Cytotoxic T cell (primary cell): ENCODE results near the genes GPHB5 and WDR89.

DNA sequence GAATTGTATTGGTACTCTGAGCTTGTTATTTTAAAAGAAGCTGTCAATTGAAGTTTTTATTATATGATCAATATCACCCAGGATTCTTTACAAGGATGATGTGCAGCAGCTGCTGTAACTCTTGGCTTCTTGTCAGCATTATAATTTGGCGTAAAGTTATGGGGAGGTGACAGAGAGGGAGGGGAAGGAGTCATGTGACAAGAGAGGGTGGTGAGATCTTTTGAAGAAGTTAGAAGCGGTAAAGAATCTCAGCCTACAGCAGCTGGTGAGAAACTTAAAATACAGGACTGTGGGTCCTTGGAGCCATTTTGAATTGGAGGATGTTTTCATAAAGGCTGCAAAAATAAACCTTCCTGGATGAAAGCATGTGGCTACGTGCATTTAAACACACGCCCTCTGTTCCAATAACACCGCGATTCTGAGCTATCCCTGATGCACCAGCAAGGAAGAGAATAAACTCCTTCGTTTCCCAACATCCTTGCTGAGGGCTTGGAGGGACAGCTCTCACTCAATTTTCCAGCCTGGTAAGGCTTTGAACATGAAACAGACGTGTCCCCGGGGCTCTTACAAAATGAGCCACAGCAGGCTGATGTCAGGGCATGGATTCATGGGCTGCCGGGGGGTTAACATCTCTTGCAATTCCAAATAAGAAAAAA lies 133.7 kb downstream of the TMEM30B start:
- PRO-cap, 2 experiments = no peak in any of the 2 experiments

DNA sequence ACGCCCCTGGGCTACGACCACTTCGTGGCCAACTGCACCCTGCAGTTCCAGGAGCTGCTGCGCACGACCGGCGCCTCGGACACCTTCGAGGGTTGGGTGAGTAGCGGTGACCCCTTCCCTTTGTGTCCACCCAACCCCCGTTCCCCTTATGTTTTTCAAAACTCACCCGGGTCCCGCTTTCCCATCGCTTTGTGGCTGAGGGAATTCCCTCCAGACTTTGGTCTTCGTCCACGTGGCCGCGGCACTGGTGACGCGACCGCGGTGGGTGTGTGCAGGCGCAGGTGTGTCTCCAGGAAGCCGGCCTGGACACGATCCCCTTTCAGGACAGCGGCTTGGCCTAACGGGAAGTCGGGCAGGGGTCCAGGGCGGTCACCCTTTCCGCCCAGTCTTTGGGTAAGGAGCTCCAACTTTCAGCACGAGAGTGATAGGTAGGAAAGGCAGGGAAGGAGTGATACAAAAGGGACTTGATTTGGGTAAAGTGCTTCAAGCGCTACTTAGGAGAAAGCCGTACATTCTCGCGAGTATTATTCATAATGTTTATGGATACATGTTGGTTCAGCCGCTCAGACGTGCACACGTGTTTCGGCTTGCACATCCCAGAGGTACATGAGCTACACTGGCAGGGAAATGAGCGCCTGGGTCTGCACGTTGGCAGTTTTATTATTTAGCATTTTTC lies 1.1 kb downstream of the PRKCH start:
- PRO-cap, 2 experiments = peak in 2 of 2 experiments; most common plus-strand start position 566 of the sequence (in 2); most common minus-strand start position 450 of the sequence (in 2)

DNA sequence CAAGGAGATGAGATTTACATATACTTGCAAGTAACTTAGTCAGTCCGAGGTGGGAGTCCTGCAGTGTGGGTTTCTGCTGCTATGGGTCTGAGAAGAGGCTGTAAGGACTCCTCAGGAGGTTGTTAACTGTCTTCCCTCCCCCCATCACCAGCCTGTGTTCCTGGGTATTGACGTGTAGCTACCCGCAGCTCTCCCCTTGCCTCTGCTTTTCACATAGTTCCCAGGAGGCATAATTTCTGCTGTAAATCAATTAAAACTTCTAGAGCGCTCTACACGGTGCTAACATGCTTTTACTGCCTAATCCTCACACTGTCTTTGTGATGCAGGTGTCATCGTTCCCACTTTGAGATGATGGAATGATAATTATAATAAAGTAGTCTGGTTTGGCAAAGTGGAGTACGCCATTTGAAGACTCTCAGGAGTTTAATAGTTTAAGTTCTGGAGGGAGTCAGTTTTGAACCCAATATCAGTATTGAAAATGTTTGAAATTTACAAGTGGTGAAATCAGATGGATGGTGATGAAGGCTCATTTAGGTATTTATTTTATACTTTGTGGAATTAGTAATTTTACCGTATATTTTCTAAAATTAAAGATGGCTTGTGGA lies 1.8 kb downstream of the PRKCH start:
- PRO-cap, 2 experiments = peak in 2 of 2 experiments; most common plus-strand start position 42 of the sequence (in 1); most common minus-strand start position 94 of the sequence (in 1)

DNA sequence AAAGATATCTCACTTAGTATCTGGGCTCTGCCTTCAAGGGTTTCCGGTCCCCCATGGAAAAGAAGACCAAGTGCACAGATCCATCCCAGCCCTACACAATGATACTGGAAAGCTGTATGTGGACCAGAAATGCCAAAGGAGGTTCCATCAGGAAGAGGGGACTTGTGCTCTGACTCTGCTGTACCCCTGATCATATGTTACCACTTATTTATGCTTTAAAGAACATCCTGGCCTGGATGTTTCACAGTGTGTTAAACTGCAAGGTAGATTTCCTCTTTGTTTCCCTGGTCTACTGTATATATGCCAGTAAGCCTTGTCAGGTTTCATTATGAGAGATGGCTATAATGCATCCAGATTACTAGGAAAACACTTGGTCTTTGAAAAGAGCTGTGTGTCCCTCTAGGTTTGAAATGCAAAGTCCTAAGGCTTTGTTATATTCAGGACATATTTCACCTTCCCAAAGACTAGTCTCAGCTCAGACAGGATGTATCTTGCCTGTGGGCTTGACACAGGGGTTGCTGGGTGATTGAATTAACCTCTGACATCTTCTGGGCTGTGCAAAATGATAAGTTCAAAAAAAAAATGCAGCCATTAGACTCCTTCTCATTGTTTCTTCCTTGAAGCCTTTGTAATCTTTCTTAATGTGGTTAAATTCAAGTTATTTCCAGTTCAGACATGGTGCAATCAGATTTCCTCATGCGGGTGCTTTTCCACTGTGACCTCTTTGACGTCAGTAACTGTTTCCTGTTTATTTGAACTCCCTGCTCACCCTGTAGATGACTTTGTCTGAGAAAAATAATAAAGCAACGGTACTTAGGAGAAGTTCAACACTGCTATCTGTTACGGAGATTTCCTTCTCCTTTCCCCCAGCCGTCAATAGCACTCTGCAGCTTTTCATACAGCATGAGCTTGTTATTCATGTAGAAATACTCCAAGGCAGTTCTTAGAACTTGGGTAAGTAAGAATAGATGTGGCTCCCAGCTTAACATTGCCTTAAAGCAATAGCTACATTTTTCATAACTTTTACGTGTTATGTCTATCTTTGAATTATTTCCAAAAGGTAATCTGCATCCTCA lies 155.3 kb downstream of the PRKCH start:
- PRO-cap, 2 experiments = peak in 2 of 2 experiments; most common plus-strand start position 801 of the sequence (in 2); most common minus-strand start position 472 of the sequence (in 1)

GRCh38 chr14:61503097-61503878 lies 181.9 kb downstream of the PRKCH start:
- PRO-cap, 2 experiments = peak in 2 of 2 experiments; most common plus-strand start chr14:61503393 (in 2); most common minus-strand start chr14:61503183 (in 1)

GRCh38 chr14:61525136-61526176 lies 169.9 kb upstream of the HIF1A start:
- PRO-cap, 2 experiments = no peak in any of the 2 experiments

DNA sequence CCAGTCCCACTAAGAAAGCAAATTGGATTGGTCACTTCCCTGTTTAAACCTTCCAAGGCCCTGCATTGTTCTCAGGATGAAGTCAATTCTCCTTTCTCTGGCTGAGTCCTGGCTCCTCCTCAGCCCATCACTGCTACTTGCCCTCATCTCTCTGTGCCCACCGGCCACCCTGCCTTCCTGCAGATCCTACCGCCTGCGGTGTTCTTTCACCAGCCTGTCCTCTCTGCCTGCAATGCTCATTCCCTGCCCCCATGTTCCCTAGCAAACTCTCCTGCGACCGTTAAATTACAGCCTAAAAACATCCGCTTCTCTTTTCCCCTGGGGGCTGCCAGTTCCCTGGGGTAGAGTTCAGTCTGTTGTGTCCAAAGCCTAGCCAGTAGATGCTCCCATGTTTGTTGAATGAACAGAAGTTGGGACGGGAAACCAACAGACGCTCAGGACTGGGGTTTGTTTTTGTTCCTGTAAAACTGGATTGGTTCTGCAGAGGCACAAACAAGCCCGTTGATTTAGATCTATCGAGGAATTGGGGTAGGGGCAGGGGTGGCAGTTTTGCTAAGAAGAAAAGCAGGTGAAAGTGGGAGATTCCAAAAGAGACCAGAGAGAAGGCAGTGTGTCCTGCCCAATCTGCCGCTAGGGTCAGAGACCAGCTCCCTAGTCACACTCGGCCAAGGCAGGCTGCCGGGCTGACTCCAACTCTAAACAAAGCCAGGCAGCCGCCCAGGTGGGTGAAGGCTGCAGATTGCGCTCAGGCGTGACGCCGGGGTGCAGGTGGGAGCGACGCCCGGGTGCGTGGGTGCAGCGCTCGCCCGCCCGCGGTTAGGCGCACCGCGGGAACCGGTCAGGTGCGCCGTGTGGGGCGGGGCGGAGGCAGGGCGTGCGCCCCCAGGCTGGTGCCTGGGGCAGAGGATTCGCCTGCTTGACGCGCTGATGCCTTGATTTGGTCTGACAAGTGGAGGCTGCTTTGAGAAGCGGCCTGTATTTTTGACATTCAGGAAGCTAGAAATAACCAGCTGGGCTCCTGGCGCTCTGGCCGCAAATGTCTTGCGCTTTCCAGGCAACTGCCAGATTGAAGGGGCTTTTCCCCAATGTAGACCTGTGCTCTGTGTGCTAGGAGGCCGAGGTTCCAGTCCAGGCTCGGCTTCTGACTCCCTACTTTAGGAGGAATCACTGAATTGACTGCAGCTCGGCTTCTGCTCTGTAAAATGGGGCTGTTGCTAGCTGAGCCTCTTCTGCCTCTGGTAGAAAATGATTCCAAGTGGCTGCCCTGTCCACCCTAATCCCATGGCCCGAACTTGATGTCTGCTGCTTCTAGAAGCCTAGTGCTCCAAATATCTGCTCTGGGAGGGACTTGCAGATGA lies 126.9 kb upstream of the HIF1A start:
- PRO-cap, 2 experiments = peak in 2 of 2 experiments; most common plus-strand start position 902 of the sequence (in 2); most common minus-strand start position 701 of the sequence (in 2)

DNA sequence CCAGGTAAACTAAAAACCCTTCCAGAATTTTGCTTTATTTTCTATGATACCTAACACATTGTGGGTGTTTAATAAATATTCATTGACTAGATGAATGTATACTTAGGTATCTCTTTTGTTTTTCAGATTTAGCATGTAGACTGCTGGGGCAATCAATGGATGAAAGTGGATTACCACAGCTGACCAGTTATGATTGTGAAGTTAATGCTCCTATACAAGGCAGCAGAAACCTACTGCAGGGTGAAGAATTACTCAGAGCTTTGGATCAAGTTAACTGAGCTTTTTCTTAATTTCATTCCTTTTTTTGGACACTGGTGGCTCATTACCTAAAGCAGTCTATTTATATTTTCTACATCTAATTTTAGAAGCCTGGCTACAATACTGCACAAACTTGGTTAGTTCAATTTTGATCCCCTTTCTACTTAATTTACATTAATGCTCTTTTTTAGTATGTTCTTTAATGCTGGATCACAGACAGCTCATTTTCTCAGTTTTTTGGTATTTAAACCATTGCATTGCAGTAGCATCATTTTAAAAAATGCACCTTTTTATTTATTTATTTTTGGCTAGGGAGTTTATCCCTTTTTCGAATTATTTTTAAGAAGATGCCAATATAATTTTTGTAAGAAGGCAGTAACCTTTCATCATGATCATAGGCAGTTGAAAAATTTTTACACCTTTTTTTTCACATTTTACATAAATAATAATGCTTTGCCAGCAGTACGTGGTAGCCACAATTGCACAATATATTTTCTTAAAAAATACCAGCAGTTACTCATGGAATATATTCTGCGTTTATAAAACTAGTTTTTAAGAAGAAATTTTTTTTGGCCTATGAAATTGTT lies 15.2 kb upstream of the SNAPC1 start:
- PRO-cap, 2 experiments = no peak in any of the 2 experiments

DNA sequence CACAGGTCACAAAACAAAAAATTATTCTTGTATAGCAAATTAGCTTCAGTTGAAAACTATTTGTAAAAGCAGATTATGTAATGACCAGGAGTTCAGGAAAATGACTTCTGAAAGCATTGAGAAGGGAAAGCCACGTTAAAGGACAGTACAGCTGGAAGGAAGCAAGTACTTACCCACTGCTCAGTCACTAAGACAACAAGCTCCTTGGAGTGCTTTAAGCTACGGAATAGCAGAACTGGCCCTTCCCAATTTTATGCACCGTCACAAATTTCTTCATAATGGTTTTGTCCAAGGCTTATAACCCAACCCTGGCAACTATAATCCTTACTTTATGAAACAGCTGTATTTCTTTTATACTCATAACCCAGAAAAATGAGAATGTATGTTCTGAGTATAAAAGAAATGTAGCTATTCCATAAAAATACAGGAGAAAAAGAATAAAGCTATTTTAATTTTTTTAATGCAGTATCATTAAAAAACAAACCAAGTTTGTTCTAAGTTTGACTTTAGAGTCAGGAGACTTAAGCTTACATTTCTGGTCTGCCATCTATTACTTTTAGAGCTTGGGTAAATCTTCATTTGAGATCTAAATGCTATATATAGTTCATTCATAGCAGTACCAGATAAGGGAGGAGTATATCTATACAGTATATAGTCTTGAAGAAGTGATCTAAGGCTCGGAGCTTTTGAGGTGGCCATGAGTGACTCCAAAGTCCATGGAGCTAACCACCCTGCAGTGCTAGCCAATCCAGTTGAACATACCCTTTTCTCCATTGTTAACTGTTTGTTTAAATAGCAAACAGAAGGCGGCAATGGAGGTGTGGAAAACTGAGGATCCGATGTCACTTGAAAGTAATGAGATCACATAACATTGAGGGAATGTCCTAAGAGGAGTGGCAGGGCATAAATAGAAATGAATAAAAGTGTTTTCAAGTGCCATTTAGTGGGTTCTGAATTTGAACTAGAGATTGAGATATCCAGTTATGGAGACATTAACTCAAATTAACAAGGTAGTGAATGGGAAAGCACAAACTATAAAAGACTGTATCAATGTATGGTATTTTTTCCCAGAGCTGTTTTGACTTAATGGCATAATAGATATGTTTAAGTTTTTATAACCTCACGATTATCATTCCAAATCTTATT lies 12.6 kb upstream of the SNAPC1 start:
- PRO-cap, 2 experiments = peak in 1 of 2 experiments; most common plus-strand start position 801 of the sequence (in 1)

DNA sequence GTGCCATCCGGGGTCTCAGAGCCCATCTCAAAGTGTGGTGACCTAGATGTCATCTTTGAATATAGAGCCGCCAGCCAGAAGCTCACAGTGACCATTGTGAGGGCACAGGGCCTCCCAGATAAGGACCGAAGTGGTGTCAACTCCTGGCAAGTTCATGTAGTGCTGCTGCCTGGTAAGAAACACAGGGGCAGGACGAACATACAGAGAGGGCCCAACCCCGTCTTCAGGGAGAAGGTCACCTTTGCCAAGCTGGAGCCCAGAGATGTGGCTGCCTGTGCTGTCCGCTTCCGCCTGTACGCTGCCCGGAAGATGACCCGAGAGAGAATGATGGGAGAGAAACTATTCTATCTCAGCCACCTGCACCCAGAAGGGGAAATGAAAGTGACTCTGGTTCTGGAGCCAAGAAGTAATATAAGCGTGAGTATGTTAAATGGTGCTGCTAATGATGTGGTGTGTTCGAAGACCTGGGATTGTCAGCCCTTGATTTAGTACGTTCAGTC lies 268.4 kb downstream of the SYT16 start:
- PRO-cap, 2 experiments = no peak in any of the 2 experiments

GRCh38 chr14:63205332-63205675 lies 1.1 kb downstream of the RHOJ start:
- PRO-cap, 2 experiments = no peak in any of the 2 experiments

DNA sequence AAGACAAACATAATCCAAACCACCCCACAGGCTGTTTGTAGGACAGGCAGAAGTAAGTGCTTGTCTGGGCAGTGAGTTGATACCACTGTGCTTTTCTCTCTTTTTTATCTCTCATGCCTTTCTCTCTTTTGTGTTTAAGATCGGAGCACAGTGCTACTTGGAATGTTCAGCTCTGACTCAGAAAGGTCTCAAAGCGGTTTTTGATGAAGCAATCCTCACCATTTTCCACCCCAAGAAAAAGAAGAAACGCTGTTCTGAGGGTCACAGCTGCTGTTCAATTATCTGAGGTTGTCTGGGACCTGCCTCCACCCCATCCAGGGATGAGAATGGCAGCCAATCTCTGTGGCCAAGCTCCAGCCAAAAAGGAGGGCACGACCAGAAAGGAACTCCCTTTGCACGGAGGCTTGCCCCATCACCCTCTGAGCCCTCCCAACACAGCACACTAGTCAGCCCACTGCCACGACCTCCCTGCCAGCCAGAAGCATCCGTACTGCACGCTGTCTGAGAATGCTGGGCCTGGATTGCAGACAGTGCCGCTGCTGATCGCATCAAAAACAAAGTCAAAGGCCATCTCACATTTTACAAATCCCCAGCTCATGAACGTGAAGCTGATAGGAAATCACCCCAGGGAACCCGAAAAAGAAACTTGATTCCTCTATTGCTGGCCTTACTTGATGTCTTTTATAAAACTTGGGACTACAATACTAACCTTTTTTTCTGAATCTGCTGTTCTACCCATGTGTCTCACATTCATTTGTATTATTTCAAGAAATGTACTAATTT lies 27.8 kb downstream of the GPHB5 start:
- PRO-cap, 2 experiments = no peak in any of the 2 experiments

- PRO-cap, 2 experiments = no peak in any of the 2 experiments
Measured at GRCh38 chr14:63318841-63319142, at the start of gene GPHB5. Gene GPHB5 (minus strand): TSS chr14:63318935.

- PRO-cap, 2 experiments = no peak in any of the 2 experiments
Measured at GRCh38 chr14:63453474-63454119, 89.6 kb downstream of the PPP2R5E start.

DNA sequence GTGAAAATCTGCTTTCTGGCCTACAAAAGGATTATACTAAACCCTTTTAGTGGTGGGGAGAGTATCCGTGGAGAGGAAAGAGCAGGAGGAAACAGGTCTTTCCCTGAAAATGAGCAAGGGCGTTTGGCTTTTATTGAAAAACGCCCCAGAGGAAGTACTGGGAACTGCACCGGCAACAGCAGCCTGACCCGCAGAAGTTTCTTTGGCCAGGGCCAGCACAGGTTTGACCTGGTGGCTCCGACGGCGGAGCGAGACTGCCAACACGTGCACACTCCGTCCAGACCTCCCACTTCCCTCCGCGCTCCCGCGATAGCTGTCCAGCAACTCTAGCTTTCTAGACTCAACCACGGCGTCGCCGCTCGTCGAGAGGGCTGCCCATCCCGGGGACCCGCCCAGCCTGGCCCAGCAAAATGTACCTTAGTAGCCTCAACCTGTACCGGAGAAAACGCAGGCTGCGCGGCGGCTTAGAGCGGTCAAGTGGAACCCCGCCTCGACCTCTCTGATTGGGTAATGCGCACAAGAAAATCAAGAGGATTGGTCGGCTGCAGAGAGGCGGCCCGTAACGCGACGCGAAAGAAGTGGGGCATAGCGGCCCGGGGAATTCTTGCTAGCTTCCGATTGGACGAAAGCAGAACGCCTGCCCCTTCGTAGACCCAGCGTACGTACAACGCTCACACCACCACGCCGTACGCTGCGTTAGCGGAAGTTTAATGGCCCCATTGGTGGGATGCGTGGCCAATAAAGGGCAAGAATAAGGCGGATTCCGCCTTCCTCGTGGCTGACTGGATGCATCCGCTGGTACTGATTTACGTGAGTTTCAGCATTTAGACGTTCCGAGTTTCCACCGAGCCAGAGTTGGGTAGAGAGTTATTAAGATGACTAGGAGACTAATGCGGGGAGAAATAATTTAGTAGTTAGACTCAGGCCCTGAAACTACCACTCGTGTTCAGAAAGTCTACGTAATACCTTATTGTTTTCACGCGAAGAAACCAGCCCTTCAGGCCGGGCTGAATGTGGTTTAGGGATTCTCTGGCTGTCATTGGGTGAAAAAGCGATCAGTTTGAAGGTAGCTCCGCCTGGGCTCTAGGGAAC lies at the start of gene WDR89:
TSS of gene WDR89 (minus strand) at position 484 of the 1,092 bp plus-strand sequence.
- PRO-cap, 2 experiments = peak in 2 of 2 experiments; most common plus-strand start position 852 of the sequence (in 2); most common minus-strand start position 419 of the sequence (in 2)

DNA sequence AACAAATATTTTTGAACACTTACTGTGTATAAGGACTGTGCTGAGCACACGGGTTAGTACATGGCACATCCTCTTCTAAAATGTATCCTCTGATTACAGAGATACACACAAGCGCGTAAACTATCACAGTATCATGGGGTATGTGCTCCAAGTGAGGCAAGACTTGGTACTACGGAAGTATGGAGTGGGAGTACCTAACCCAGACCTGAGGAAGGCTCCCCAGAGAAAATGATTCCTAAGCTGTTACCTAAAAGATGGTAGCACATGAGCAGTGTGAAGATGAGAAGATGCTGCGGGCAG lies 67.2 kb downstream of the SYNE2 start:
- PRO-cap, 2 experiments = no peak in any of the 2 experiments

GRCh38 chr14:64002516-64003220 lies 149.9 kb downstream of the SYNE2 start:
- PRO-cap, 2 experiments = no peak in any of the 2 experiments

DNA sequence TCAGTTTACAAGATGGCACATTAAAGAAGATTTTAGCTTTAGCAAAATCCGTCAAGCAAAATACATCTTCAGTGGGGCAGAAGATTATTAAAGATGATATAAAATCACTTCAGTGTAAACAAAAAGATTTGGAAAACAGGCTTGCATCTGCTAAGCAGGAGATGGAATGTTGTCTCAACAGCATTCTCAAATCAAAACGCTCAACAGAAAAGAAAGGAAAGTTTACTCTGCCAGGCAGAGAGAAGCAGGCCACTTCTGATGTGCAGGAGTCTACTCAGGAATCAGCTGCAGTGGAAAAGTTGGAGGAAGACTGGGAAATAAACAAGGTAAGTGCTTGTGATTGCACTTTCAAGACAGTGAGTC lies 178.2 kb downstream of the SYNE2 start:
- PRO-cap, 2 experiments = no peak in any of the 2 experiments

DNA sequence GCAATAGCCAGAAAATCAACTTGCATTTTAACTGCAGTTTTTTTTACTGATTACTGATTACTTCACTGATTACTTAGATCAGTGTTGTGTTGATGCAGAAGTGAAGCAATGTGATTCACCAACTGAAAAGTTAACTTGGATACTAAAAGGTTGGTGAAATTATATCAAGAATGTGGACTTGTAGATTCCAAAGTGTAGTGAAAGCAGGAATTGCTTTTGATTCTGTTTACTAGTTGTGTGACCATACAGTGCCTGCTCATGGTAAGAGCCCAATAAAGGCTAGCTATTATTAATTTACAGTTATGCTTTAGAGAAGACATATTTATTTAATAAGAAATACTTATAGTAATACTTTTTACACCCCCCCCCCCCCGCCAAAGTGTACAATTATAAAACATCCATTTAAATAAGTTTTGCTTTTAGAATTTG lies 183.9 kb downstream of the ESR2 start:
- PRO-cap, 2 experiments = no peak in any of the 2 experiments

- PRO-cap, 2 experiments = no peak in any of the 2 experiments
Measured at GRCh38 chr14:64238034-64239120, 55.8 kb downstream of the ESR2 start.